Transverse colon (tissue), 4 donors: ENCODE measurements around a stretch of chr17.

- PRO-cap = no peak
- RAMPAGE, long total RNA, 4 experiments = no peak in any of the 4 experiments
Observed at GRCh38 chr17:68963187-68963523, 8.0 kb upstream of the ABCA8 start.

DNA sequence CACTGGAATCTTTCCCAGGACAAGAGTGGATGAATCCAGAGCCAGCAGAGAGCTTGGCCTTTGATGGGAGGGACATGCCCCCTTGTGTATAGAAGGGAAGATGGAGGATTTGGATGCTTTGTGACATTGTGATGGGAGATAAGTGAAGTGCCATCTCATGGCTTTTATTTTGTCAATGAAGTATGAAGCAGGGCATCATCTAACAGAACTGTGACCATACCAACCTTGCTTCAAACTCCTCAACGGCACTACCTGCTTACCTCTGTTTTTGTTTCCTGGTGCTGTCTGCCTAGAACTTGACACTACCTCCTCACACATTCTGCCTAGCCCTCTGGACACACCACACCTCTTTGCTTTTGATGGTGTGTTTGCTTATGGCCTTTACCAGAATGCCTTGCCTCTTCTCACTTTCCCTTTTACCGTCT, 56.0 kb downstream of the MAP2K6 start:
- PRO-cap = bidirectional peak, plus-strand start at position 317 of the sequence, minus-strand start at position 304 of the sequence
- RAMPAGE, long total RNA, 4 experiments = no peak in any of the 4 experiments

- PRO-cap = no peak
- RAMPAGE, long total RNA, 4 experiments = no peak in any of the 4 experiments
Observed at GRCh38 chr17:69576819-69577550, 162.5 kb downstream of the MAP2K6 start.

DNA sequence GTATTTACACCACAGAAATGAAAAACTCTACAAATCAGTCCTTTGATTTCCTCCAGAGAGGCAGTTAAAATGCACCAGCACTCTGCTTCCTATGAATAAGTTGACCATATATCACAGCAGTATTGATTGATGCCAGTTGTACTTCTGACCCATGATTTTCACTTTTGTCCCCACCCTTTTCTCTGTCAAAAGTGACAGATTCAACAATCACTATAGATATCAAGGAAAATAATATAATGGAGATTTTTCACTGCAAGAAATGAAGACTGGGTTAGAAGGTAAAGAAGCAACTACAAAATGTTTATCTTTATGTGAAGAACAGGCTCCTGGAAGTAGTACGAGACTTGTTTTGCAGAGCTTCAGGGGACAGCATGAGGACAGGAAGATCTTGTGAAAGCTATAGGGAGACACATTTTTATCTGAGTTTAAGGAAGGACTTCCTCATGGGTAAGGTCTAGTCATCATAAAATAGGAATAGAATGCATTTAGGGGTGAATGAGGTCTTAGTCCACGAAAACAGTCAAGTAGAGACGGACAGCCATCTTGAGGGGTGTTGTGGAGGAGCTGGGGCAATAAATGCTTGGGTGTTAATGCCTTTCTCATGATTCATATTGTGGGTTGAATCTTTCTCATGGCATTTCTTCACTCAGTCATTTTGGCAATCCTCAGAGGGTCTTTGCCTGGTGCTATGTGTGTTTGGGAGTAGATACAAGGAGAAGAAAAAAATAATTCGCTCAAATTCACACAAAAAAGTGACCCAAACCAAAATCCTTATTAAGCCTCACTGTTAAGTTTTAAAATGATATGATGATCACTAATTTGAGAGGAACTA, 24.2 kb downstream of the KCNJ16 start:
- PRO-cap = no peak
- RAMPAGE, long total RNA, 4 experiments = no peak in any of the 4 experiments

DNA sequence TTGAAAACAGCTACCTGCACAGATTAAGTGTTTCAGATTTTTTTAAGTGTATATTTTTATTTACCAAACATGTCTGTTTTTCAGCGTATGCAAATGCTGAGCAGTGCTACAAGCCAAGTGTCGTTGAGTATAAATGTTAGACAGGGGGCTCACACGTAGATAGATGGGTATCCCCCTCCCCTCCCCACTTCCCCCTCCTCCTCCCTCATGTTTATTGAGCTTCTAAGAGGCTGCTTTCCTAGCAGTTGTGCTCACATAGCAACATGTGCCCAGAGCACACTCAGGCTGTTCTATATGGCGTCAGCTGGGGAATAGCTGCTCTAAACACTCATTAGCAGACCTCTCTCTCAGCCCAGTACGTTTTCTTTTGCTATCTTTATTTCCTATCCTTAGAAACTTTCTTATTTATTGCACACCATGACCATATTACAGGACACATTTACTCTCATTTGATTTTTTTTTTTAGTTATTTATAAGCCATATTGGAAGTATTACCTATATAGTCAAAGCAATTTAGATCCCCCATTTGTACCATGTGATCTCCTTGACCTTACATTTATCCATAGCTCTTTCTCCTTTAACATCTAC, 1.8 kb downstream of the KCNJ2 start:
- PRO-cap = no peak
- RAMPAGE, long total RNA, 4 experiments = no peak in any of the 4 experiments

- PRO-cap = no peak
- RAMPAGE, long total RNA, 4 experiments = no peak in any of the 4 experiments
Observed at GRCh38 chr17:72124526-72124947, 3.7 kb downstream of the SOX9 start.

DNA sequence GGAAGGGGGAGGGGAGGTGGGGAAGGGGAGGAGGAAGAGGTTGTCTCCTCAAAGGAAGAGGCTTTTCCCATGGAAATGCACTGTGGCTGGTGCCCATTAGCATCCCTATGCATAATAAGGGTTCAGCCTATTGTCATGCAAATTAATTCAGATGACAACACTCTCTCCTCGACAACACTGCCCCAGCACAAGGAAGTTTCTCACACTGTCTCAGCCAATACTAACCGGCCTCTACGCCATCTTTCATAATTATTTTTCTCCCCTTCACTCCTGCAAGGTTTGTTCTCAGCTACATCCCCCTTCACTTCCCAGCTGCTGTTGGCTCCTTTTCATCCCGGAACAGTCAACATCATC, 30.2 kb downstream of the SOX9 start:
- PRO-cap = no peak
- RAMPAGE, long total RNA, 4 experiments = no peak in any of the 4 experiments

- PRO-cap = no peak
- RAMPAGE, long total RNA, 4 experiments = no peak in any of the 4 experiments
Observed at GRCh38 chr17:72397888-72398313, 277.1 kb downstream of the SOX9 start.

- PRO-cap = no peak
- RAMPAGE, long total RNA, 4 experiments = start-site peak on the minus strand in 1 of 4 experiments, at chr17:72475450-72475485 at its widest, 18 reads per replicate
Observed at GRCh38 chr17:72475002-72475566, 354.3 kb downstream of the SOX9 start.

- PRO-cap = no peak
- RAMPAGE, long total RNA, 4 experiments = start-site peak on the minus strand in 2 of 4 experiments, at chr17:72549931-72550805 at its widest, 12 to 61 reads per replicate
Observed at GRCh38 chr17:72549571-72550481, 429.0 kb downstream of the SOX9 start.

DNA sequence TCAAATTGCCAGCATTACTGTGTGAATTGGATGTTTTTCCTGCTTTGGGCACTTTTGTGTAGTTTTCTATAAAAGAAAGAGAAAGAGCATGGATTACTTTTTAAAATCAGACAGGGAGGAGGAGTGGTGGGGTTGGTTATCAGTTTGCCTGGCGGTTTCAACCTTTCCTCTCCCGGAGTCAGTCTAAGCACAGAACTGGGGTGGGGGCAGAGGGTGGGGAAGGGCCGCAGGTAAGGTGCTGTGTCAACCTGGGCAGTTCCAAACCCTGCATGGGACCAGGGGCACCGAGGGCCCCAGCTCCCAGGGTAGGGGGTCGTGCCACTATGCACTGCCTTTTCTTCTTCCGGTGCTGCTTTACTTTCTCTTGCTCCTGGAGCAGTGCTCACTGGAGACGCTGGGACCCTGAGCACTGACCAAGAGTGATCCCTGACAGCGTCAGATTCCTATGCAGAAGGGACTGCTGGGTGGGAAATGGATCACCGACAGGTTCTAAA, 469.9 kb downstream of the SOX9 start:
- PRO-cap = no peak
- RAMPAGE, long total RNA, 4 experiments = no peak in any of the 4 experiments

DNA sequence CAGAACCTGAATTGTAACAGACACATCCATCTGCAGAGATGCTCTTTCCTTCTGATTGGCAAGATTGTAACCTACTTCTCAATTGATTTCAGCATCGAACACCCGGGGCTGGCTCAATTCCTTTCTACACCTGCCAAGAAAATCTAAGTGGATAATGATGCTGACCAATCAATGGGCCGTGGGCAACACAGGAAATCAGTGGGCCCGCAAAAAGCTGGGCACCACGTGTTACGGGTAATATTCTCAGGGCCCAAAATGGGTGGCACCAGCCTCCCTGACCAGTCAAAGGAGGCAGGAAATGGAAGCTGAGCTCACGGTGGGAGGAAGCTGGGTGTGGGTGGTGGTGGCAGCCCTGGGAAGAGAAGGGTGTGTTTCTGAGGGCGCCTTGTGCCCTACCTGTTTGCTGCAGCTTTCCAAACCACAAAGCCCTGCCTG, 458.0 kb downstream of the SLC39A11 start:
- PRO-cap = bidirectional peak, plus-strand start at position 294 of the sequence, minus-strand start at position 284 of the sequence
- RAMPAGE, long total RNA, 4 experiments = no peak in any of the 4 experiments

GRCh38 chr17:72728877-72729355, 363.6 kb downstream of the SLC39A11 start:
- PRO-cap = no peak
- RAMPAGE, long total RNA, 4 experiments = no peak in any of the 4 experiments

- PRO-cap = no peak
- RAMPAGE, long total RNA, 4 experiments = no peak in any of the 4 experiments
Observed at GRCh38 chr17:72747257-72747859, 345.1 kb downstream of the SLC39A11 start.

GRCh38 chr17:72812837-72813345, 279.6 kb downstream of the SLC39A11 start:
- PRO-cap = no peak
- RAMPAGE, long total RNA, 4 experiments = no peak in any of the 4 experiments

DNA sequence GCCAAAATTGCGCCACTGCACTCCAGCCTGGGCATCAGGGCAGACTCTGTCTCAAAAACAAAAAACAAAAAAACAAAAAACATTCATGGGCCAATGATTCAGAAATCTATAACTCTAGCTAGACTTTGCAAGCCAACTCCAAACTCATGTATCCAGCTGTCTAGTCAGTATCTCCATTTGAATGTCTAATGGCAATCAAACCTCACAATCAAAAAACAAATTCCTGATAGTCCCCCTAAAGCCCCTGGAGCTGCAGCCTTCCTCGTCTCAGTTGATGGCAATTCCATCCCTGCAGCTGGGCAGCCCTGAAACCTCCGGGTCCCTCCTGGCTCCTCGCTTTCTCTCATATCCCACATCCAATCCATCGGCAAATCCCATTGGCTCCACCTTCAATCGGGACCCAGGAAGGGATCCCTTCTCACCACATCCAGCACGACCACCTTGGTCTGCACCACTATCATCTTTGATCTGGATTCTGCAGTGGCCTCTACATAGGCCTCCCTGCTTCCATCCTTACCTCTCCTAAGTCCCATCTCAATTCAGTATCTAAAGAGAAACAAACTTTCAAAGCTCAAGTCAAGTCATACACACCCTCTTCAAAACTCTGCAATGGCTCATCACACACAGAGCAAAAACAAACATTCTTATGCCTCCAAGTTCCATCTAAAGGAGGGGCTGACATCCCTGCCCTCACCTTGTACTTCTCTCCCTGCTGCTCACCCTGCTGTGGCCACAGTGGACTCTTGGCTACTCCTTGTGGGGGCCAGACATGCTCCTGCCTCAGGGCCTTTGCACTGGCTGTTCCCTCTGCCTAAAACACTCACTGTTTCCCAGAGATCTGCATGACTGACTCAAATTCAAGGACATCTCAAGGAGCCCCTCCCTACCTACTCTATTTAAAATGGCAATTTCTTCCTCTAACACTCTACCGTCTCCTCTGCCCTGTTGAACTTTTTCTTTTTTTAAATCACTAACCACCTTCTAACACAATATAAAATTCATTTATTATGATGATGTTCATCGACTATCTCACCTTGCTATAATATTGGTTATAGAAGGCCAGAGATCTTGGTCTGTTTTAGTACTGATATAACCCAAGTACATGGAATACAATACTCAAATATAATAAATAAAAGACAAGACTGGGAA, 247.5 kb downstream of the SLC39A11 start:
- PRO-cap = no peak
- RAMPAGE, long total RNA, 4 experiments = start-site peak on the minus strand in 2 of 4 experiments, centred at positions 451 to 723 of the sequence, 7 to 8 reads per replicate

- PRO-cap = no peak
- RAMPAGE, long total RNA, 4 experiments = no peak in any of the 4 experiments
Observed at GRCh38 chr17:73191260-73191513, 1.7 kb upstream of the COG1 start.

DNA sequence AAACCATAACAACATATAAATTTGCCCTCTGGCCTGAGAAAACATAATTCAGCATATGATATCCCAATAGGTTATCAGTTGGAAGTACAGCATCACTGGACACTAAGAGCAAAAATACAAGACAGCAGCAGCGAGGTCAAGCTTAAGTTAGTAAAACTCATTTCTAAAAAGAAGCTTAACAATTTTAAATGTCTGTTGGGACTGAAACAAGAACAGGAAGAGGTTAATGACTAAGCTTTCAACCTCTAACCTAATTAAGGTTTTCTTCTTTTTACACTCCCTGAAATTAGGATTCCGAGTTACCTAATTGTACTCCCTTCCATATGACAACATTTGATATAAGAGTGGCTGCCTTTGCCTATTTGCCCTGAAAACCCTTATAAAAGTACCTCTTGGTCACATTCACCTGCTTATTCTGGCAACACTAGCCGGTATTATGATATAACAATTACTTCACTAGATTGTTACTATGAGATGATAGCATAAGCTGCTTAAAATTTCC, 4.8 kb downstream of the FAM104A start:
- PRO-cap = no peak
- RAMPAGE, long total RNA, 4 experiments = no peak in any of the 4 experiments

GRCh38 chr17:73307976-73308867, 3.6 kb downstream of the CDC42EP4 start:
- PRO-cap = bidirectional peak, plus-strand start at chr17:73308484, minus-strand start at chr17:73308348; bidirectional peak, plus-strand start at chr17:73308741, minus-strand start at chr17:73308532
- RAMPAGE, long total RNA, 4 experiments = no peak in any of the 4 experiments

DNA sequence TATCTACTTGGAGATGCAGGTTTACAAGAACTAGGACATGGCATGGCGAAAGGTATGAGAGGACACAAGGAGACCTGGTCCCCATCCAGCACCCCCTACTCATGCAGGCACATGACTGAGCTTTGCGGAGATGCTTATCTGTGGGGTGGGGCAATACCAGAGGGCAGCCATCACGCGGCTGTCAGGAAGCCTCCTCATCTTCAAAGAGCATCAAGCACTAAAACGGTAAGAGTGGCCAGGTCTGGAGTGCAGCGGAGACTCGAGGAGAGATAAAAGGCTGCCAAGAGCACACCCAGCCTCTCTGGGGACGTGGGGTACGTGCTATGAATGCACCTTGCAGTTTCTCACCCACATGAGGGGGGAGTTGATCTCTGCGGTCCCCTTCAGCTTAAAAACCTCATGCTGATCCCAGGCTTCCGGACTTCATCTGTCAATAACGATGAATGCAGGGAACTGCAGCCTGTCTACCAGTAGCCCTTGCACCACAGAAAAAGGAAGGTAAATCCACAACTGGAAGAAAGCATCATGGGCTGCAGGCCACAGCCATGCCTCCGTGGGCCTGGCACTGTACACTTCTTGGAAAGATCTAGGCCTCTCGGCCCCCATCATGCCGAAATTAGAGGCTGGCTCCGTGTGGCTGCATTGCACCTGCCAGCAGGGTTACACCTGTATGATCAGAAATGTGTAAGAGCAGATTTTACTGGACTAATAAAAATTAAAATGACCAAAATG, 52.4 kb downstream of the SDK2 start:
- PRO-cap = no peak
- RAMPAGE, long total RNA, 4 experiments = no peak in any of the 4 experiments